HCT116 (cell line): ENCODE data around the genes CABP2 and TCIRG1.

DNA sequence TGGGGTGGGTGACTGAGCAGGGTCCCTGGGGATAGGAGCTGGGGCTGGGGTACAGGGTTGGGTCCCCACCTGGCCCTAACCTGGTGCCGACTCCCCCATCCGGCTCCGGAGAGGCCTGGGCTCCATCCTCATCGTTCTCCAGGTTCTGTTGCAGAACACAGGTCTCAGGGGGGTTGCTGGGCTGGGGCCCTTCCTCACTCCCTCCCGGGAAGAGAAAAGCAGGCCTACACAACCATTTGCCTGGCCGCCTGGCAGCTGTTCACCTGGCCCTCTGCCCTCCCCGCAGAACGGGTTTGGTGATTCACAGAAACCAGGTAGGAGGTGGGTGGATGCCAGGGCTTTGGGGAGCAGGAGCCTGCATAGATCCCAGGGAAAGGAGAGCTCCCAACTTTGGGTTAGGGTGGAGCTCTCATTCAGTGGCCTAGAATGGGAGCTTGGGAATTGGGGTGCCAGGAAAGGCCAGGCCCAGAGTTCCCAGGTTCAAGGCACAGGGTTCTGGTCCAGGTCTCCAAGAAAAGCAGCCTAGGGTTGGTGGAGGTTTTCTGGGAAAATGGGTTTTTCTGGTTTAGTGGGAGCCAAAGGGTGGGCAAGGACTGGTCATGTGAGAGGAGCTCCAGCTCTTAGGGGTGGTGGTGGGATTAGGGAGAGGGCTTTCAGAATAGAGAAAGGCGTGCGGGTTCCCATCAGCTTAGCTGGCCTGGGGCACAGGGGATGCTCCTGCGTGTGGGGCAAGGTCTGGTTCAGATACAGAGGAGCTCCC, 923 bp downstream of the TMEM134 start:
- RRBS = 43% methylated on average over 3 of the region's 11 CpGs

GRCh38 chr11:67491682-67492486, 9.1 kb downstream of the AIP start:
- RRBS = no CpG with 5 or more reads among the region's 29 CpGs

DNA sequence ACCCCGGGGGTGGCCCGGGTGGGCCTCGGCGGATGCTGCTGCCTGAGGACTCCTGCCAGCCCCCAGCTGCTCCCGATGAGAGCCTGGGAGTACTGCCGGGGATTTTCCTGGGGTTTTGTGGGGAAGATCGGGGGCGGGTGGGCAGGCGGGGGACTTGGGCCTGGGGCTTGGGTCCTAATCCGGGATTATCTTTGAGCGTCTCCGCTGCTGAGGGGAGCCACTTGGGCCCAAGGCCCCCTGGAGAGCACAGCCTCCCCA, at the start of gene CABP2:
Gene CABP2 (minus strand): TSS at position 94 of the 258 bp plus-strand sequence.
- RRBS = 87% methylated on average over 9 of the region's 12 CpGs

GRCh38 chr11:67563428-67564094, 20.1 kb upstream of the GSTP1 start:
- RRBS = no CpG with 5 or more reads among the region's 16 CpGs

- RRBS = 96% methylated on average over 5 of the region's 19 CpGs
These were observed 5.3 kb downstream of the NDUFV1 start for GRCh38 chr11:67612113-67612442.

DNA sequence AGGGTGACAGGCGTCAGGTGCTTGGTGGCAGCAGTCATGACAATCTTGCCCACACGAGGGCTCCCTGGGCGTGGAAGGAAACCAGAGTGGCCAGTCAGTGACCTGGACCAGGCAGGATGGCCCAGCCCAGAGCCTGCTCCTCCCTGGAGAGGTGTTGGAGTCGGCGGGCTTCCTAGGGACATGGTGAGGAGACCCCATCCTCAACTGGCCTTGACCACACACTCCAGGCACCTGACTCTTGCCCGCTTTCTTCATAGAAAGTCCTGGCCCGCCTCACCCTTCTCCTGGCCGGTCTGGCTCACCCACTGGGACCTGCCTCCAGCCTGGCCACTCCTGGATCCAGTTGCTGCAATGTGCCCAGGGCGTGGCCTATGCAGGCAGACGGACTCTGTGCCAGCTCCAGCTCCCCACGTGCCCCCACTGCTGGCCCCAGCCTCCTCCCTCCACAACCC, 8.8 kb downstream of the ALDH3B2 start:
- RRBS = no CpG with 5 or more reads among the region's 11 CpGs

GRCh38 chr11:67757785-67758466, 83.5 kb upstream of the ALDH3B2 start:
- RRBS = no CpG with 5 or more reads among the region's 7 CpGs

DNA sequence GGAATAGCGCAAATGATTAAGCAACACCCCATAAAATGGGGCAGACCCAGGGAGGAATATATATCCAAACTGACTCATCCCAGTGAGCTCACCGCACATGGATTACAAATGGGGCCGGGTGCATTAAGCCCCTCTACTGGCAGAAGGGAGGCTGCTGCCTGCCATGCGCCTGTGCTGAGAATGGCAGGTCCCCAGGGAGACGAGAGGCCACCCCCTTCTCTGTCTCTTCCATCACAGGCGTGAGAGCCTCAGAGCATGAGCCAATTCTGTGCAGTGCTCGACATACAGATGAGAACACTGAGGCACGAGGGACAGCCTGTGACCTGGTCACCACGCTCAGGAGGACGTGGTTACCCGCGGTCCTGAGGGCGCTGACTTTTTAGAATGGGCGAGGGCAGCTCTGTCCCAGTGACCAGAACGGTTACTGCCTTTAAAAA, 130.1 kb upstream of the ALDH3B2 start:
- RRBS = no CpG with 5 or more reads among the region's 15 CpGs

GRCh38 chr11:68003071-68003939, 592 bp downstream of the UNC93B1 start:
- RRBS = 15% methylated on average over 24 of the region's 91 CpGs

- RRBS = no CpG with 5 or more reads among the region's 26 CpGs
These were observed 1.4 kb upstream of the ALDH3B1 start for GRCh38 chr11:68008389-68009460.

DNA sequence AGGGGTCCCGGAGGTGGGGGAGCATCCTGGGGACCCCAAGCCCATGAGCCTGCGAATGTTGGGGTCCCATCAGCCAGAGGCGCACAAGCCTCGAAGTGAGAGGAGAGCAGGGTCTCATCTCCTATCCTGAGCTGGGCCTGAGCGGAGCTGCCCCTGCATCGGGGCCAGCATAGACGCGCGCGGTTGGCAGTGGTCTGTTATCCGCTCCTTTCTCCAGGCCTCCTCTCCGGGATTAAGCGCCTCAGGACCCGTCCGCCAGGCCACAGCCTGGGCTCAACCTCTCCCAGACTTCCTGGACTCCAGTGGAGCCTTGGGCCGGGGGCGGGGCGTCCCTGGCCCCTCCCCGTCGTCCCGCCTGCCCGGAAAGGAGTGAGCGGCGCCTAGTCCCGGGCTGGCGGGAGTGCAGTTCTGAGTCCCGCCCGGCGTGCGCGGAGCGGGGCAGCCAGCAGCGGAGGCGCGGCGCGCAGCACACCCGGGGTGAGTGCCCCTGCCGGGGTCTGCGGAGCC, at the start of gene TCIRG1:
Gene TCIRG1 (plus strand): TSS at position 383 of the 507 bp plus-strand sequence.
- RRBS = 2% methylated on average over 24 of the region's 40 CpGs

GRCh38 chr11:68041032-68042088, 2.5 kb downstream of the TCIRG1 start:
- RRBS = no CpG with 5 or more reads among the region's 31 CpGs

- RRBS = 77% methylated on average over 1 of the region's 24 CpGs
These were observed 12.9 kb downstream of the TCIRG1 start for GRCh38 chr11:68051224-68052599.

- RRBS = no CpG with 5 or more reads among the region's 5 CpGs
These were observed 38.8 kb downstream of the CHKA start for GRCh38 chr11:68082295-68082920.

DNA sequence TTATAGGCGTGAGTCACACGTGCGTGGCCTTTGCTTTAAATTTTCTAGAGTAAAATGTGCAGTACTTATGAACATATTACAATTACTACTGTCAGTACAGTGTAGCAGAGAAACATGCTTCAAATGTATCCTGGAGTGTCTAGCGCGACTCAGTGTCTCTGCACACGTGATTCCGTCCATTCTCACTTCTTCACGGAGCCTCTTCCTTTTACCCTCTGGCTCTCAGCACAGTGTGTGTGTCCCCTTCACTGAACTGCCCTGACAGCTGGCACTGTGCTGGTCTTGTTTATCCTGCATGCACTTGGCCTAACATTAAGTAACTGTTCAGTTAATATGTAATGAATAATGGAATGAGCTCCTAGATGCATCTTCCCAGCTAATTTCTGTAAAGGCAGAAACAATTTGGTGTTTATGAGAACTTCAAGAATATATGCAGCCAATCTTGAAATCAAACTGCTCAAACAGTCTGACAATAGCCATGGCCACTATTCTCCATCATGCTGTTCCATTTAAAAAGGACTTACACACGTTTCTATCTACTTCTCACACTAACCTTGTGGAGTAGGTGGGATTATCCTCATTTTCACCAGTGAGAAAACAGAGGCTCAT, 44.4 kb downstream of the KMT5B start:
- RRBS = no CpG with 5 or more reads among the region's 9 CpGs

DNA sequence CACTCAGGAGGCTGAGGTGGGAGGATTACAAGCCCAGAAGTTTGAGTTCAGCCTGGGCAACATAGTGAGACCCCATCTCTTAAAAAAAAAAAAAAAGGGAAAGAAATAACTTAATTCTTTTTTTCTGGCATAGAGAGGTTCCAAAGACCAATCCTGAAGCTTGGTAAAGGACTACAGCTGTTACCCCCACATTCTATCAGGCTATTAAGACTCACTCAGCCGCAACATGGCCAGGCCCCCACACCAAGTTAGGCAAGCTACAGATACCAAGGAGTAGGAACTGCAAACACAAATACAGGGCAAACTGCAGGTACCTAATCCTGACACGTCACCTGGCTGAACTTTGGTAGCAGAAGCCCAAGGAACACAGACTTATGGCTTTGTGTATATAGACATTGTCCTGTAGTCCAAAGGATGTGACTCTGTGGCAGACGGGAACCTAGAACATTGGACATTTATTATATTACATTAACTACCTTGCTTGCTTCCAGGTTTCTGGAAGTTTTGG, 1.2 kb downstream of the C11orf24 start:
- RRBS = no CpG with 5 or more reads among the region's 3 CpGs

- RRBS = no CpG with 5 or more reads among the region's 22 CpGs
These were observed 61.2 kb downstream of the LRP5 start for GRCh38 chr11:68373506-68374086.

GRCh38 chr11:68388399-68389479, 71.8 kb upstream of the PPP6R3 start:
- RRBS = no CpG with 5 or more reads among the region's 21 CpGs

GRCh38 chr11:68447591-68448018, 12.9 kb upstream of the PPP6R3 start:
- RRBS = no CpG with 5 or more reads among the region's 15 CpGs

- RRBS = no CpG with 5 or more reads among the region's 3 CpGs
These were observed 20.1 kb downstream of the PPP6R3 start for GRCh38 chr11:68480625-68481163.